ENCODE results near the gene FAM120B.

GRCh38 chr6:169250507-169251265 is 3.0 kb downstream of the THBS2 start:
- RRBS, result no CpG with 5 or more reads among the region's 10 CpGs

DNA sequence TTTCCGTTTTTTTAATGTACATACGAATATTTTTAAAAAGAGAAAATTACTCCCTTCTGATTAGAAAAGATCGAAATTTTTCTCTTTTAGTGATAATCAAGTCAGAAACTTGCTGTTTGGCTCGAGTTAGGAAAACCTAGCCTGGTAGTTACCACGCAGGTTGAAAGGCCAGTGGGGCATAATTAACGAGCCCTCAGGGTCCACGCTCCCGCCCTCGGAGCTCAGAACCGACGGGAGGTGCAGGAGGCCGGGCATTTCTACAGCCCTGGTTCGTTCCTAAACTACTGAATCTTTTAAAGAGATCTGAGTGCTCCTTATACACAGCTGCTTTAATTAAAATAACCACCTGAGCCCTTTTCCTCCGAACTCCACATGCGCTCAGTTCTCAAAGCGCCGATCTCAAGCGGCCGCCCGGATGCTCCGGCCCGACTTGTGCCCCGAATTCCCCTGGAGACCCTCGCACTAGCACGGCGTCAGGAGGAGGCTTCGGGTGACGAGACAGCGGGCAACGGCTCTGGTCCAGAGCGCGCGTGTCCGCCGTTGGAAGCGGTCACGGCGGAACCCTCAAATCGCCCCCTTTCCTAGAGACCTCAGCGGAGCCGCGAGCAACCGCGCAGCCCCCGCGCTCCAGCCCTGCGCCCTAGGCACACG is 499 bp downstream of the WDR27 start:
- RRBS, result no CpG with 5 or more reads among the region's 48 CpGs

GRCh38 chr6:169724892-169725634 is 763 bp upstream of the PHF10 start:
- RRBS, result 38% methylated on average over 25 of the region's 53 CpGs

- RRBS, result no CpG with 5 or more reads among the region's 7 CpGs
Observed at GRCh38 chr6:169799428-169799783, 48.0 kb downstream of the ERMARD start.

DNA sequence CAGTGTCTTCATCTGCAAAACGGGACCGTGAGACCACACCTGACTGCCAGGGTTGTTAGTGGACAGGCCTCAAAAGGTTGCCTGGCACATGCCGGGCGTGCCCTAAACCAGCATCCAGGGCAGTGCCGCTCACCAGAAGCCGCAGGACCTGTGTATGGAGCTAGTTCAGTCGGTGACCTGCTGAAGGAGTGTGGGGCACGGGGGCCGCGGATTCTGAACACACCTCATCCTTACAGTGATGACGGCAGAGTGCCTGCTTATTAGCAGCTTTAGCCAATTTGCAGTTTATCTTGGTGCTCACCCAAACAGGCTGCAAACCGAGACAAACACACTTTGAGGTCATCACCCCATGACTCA is 153.6 kb downstream of the ERMARD start:
- RRBS, result no CpG with 5 or more reads among the region's 12 CpGs

GRCh38 chr6:169932431-169932963 is 181.1 kb downstream of the ERMARD start:
- RRBS, result no CpG with 5 or more reads among the region's 26 CpGs

GRCh38 chr6:170080716-170081512 is 210.0 kb downstream of the DLL1 start:
- RRBS, result 72% methylated on average over 8 of the region's 35 CpGs

DNA sequence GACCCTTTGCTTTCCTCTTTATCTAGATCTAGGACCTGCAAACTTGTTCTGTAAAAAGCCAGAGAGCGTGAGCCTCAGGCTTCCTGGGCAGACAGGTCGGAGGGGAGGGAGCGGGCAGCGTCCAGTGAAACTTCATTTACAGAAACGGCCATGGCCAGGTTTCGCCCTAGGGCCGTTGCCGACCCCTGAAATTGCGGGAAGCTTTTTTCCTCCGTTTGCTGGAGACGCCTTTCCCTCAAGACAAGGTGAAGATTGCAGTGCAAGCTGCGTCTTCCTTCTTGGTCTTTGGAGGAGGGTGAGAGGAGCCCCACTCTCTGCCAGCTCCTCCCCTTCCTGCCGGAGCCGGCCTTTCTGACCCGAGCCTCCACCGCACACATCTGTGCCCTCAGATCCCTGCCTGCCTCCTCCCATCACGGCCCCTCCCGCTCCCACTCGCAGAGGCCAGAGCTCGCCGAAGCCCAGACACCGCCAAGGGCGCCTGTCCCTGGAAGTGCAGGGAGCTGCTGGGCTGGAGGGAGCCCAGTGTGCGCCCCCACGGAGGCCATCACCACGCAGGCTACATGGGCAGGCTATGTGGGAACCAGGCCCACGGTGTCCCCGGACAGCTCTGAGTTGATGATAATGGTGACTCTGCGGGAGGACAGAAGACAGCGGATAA is 155.2 kb downstream of the DLL1 start:
- RRBS, result 67% methylated on average over 1 of the region's 30 CpGs

DNA sequence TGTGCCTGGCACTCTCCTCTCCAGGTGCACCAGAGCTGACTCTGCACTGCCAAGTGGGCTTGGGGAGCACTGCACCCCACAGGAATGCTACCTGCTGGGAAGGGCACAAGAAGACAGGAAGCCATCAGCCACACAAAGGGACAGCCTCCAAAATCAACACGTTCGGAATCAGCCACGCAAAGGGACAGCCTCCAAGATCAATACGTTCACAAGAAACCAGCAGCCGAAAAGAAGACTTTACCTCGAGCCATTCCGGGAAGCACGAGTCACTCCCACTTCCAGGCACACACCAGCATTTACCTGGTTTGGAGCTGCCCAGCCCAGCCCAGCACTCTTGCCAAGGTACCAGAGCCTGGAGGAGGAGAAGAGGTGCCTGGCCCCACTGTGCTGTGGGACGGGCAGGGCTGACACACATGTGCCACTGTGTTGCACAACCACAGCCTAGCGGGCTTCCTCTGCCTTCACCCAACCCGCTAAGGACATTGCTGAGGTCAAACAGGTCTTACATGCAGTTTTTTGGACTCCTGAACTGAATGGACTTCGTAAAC is 65.7 kb downstream of the DLL1 start:
- RRBS, result no CpG with 5 or more reads among the region's 12 CpGs

DNA sequence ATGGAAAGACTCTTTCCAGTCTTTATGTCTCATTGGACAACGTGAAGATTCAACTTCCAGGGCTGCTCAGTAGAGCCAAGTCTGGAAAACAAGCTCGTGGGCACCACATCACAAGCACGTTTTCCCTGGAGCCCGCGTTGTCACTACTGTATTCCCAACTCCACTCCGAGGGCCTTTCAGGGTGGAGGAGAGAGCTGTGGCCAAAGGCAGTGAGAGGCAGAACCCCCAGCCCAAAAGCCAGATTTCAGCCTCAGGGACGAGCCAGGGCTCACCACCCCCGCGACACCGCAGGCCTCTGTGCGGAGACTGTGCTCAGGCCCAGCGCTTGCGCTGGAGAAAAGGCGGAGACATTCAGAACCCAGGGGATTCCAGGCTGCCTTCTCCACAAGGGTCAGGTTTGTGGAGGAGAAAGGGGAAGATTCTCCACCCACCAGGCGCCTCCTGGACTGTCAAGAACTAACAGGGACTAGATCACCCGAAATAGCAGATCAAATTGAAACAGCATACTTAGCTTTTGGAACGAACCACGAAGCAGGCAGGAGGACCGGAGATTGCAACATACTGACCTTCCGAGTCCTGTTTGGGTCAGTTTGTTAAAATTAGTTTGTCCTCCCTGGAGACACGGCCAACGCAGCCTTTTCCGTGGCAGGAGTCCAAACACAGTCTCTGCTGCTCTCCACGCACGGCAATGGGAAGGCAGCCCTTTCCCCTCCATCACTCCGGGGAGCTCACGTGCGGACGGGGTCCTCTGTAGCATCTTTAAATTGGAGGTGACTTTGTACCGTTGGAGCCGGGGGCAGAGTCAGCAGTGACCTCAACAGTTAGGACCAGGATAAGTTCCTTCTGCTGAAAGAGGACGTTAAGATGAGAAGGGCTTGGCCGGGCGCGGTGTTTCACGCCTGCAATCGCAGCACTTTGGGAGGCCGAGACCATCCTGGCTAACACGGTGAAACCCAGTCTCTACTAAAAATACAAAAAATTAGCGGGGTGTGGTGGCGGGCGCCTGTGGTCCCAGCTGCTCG is 14.3 kb downstream of the DLL1 start:
- RRBS, result 75% methylated on average over 8 of the region's 43 CpGs

- RRBS, result 2% methylated on average over 28 of the region's 91 CpGs
Observed at GRCh38 chr6:170291332-170292517, 847 bp upstream of the DLL1 start.

GRCh38 chr6:170305666-170306875 is at the start of gene FAM120B:
FAM120B (plus strand) TSS chr6:170306758.
- RRBS, result 2% methylated on average over 25 of the region's 102 CpGs

DNA sequence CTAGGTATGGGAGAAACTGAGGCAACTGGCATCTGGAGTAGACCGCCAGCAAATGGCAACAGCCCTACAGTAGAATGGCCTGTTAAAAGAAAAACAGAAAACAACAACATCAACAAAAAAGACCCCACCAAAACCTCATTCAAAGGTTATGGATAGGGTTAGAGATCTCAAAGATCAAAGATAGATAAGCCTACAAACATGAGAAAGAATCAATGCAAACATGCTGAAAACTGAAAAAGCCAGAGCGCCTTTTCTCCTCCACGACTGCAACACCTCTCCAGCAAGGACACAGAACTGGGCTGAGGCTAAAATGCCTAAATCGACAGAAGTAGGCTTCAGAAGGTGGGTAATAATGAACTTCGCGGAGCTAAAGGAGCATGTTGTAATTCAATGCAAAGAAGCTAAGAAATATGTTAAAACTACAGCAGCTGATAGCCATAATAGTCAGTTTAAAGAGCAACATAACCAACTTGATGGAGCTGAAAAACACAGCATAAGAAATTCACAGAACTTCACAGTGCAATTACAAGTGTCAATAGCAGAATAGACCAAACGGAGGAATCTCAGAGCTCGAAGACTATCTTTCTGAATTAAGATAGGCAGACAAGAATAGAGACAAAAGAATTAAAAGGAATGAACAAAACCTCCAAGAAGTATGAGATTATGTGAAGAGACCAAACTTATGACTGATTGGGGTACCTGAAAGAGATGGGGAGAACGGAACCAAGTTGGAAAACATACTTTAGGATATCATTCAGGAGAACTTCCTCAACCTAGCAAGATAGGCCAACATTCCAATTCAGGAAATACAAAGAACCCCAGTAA is 44.3 kb downstream of the FAM120B start:
- RRBS, result no CpG with 5 or more reads among the region's 9 CpGs

DNA sequence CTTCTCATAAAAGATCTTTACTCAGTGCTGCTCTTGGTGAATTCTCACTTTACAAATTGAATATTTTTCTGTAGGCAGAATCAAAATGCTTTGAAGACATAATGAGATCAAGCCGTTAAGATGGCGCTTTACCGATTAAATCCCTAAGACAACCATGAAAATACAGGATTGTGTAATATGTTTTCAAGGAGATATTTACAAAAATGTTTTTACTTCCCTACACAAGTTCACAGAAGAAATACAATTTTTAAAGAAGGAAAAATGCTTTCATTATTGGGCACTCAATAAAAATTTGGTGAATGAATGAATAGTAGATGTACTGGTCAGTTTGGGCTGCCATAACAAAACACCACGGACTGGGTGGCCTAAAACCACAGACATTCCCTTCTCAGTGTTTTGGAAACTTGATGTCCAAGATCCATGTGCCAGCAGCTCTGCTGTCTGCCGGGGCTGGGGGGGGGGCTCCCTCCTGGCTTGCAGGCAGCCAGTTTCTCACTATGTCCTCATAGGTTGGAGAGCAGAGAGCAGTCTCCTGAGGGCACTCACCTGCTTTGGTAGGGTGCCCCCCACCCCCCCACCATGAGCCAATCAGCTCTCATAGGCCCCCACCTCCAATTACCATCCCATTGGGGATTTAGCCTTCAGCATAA is 61.9 kb downstream of the FAM120B start:
- RRBS, result no CpG with 5 or more reads among the region's 5 CpGs

DNA sequence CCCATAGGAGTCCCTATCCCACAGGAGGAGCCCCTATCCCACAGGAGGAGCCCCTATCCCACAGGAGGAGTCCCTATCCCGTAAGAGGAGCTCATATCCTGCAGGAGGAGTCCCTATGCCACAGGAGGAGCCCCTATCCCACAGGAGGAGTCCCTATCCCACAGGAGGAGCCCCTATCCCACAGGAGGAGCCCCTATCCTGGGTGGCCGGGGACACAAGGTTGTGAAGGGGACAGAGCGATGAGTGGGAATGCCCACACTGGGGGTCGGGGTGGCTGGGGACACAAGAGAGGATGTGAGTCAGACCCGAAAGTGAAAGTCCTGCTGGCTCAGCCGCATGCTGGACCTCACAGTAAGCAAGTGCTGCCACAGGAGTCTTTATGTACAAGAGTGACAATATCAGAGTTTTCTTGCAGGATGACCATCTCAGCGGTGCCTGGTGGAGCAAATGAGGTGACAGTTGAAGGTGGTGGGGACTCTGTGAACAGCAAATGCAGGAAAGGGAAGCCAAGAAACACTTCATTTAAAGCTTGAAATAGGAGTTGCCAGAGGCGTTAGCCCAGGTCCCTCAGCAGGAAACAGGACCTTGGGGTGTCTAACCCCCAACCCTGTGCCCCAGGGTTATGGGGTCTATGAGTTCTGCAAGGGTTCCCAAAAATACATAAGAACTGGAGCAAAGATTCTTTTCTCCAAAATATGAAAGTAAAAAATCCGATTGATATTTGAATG is 93.6 kb downstream of the PSMB1 start:
- RRBS, result no CpG with 5 or more reads among the region's 9 CpGs

DNA sequence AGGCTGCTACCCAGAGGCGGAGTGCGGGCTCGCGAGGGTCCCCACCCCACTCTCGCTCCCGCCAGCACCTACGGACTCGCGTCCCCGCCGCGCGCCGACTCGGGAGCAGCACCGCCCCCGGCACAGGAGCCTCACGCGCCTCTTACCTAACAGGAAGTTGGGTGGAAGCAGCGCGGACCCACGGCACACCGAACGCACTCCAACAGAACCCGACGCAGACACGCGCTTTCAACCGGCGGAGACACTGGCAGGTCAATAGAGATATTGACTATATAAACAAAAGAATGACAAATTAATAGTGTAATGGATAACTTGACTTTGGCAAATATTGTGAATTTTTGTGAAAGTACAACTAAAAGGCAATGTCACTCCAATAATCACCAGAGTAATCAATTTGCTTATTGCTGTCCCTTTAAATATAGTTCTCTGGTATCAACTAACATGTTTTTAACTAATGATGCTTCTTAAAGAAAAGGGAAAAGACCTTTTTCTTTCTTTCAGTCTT is 28.1 kb upstream of the PDCD2 start:
- RRBS, result no CpG with 5 or more reads among the region's 30 CpGs